Left lobe of liver (tissue), 1 donor: ENCODE results near the genes FSHB, ARL14EP and CSTF3.

GRCh38 chr11:27041163-27041922 is 728 bp downstream of the BBOX1 start:
- PRO-cap: no peak

- PRO-cap: no peak
Observed at GRCh38 chr11:27460159-27460954, 12.2 kb downstream of the LGR4 start.

GRCh38 chr11:27507229-27507629 is 660 bp upstream of the LIN7C start:
- PRO-cap: no peak

- PRO-cap: no peak
Observed at GRCh38 chr11:27687972-27688600, 12.2 kb downstream of the BDNF start.

DNA sequence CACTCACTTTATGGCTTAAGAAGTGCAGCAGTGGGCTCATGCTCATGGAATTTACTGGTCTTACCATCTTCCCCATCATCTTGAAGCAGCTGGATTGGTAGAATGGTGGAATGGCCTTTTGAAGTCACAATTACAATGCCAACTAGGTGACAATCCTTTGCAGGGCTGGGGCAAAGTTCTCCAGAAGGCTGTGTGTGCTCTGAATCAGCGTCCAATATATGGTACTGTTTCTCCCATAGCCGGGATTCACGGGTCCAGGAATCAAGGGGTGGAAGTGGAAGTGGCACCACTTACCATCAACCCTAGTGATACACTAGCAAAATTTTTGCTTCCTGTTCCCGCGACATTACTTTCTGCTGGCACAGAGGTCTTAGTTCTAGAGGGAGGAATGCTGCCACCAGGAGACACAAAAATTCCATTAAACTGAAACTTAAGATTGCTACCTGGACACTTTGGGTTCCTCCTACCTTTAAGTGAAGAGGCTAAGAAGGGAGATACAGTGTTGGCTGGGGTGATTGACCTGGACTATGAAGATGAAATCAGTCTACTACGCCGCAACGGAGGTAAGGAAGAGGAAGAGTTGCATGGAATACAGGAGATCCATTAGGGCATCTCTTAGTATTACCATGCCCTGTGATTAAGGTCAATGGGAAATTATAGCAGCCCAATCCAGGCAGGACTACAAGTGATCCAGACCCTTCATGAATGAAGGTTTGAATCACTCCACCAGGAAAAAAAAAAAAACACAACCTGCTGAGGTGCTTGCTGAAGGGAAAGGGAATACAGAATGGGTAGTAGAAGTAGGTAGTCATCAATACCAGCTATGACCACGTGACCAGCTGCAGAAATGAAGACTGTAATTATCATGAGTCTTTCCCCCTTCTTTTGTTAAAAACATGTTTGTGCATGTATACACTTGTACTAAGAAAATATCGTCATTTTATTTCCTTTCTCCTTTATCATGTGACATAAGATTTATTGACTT is 50.8 kb downstream of the METTL15 start:
- PRO-cap: no peak

DNA sequence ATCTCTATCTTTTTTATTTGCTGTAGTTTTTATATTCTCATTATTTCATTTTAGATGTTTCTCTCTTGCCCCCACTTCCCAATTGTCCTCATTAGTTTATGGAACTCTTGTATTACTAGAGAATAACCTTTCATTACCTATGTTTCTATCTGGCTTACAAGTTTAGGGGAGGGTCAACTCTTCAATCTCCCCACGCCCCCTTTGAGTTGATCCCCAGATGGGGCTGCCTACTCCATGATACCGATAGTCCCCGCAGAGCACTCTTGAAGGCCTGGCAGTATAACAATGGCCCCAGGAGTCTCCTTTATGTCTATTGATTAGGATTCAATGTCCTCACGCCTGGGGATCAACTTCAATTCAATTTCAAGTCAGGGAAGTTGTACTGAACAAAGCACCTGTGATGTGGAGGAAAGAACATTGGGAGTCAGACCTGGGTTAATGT is 520.2 kb downstream of the METTL15 start:
- PRO-cap: no peak

DNA sequence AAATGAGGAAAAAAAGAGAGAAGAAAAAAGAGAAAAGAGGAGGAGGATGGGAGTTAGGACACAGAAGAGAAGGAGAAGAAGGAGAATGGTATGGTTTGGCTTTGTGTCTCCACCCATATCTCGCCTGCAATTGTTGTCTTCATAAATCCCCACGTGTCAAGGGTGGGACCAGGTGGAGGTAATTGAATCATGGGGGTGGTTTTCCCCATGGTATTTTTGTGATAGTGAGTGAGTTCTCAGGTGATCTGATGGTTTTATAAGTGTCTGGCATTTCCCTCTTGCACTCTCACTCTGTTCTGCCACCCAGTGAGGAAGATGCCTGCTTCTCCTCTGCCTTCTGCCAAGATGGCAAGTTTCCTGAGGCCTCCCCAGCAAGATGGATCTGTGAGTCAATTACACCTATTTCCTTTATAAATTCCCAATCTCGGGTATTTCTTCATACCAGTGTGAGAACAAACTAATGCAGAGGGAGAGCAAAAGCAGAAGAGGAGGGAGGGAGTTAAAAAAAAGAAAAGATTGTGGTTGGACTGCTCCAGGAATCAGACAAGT is 856.9 kb downstream of the KCNA4 start:
- PRO-cap: no peak

- PRO-cap: no peak
Observed at GRCh38 chr11:30230683-30231211, at the start of gene FSHB. FSHB (plus strand) TSS chr11:30231014.

GRCh38 chr11:30322688-30323528 is at the start of gene ARL14EP:
ARL14EP (plus strand) TSS chr11:30323104.
- PRO-cap: bidirectional peak, plus-strand start at chr11:30323107, minus-strand start at chr11:30322973

DNA sequence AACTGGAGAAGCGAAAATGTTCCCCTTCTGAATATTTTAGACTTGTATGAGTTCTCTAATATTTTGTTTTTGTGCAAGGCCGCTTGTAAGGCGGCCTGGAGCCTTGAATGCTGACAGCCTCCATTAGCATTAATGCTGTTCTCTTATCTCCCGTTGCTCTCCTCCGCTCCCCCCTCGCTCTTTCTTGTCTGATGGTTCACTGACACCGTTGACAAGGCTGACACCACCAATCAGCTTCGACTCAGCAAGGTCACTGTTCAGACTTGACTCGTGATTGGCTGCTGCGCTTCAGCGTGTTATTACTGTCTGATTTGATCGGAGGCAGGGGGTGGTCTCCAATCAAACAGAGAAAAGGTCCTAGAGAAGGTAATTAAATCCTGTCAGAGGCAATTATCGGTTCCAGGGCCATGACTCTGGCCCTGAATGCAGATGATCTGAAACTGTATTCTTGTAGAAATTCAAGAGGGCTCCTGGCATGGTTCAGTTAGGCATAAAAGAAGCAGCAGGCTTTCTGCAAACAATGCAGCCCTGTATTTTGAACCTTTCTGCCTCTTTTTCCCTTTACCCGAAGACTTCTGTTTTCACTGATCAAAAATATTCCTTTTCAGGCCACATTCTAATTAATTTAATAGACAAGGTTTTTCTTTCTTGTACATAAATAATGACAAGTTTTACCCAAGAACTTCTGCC is 49.3 kb upstream of the MPPED2 start:
- PRO-cap: no peak

DNA sequence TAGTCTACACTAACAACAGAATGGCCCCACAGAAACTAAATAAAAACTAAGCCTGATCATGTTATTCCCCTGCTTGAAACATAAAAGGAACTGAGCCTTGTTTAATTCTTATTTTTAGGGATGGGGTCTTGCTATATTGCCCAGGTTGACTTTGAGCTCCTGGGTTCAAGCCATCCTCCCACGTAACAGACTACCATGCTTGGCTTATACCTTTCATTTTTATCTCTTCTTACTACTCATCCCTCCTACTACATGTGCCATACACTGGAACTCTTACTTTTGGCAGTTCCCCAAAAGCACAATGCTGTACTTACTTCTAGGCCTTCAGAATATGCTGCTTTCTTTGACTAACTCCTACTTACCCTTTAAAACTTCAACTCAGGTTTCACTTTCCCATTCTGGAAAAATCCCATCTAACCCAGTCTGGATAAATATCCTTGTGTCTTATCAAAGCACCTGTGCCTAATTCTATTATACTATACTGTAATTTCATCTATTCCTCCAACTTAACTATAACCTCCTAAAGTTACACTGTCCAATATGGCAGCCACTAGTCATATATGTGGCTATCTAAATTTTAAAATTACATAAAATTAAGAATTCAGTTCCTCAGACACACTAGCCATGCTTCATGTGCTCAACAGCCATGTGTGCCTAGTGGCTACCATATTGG is 62.9 kb downstream of the IMMP1L start:
- PRO-cap: no peak

- PRO-cap: no peak
Observed at GRCh38 chr11:31811567-31812218, 571 bp upstream of the PAX6 start.

- PRO-cap: no peak
Observed at GRCh38 chr11:32391980-32392643, 43.2 kb downstream of the WT1 start.

DNA sequence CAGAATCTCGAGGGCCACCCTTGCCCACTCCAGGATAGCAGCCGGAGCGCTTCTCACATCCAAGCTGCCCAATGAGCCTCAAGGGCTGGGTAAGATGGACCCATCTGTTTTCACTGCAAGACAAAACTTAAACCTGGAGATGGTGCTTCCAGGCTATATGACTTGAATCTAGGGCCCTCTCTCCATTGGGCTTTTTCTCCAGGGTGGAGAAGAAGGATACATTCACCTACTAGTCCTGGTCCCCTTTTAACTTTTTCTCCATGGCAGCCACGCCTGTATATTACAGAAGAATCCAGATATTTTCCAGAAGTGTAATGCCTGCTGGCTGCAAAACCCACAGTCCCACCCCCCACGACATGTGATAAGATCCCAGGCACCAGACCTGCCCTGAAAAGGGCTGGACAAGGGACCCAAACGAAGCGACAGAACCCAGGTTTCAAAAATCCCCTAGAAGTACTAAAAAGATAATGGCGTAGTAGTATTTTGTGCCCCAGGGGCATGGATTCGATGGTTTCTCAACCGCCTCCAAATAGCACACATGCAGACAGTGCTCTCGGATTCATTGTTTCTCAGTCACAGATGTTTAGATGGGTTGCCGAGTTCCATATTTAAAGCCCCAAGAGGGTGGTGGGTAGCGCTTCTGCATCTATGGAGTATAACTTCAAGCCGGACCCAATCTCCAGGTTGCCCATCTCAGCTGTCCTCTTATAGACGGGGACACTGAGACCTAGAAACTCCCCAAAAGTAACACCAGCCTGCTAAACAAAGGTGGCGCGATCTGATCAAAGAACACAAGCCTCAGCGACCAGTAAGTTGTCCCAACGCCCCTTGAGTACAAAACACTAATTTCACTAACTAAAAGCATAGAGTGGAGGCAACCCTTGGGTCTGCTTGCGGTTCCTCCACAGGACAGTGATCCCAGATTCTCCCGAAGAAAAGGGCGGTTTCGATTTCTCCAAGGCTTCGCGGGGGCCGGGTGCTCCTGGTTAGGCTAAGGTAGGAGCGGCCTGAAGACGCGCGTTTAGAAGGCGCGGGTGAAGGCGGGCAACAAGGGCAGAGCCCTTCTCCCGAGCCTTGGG is 2.6 kb downstream of the WT1 start:
- PRO-cap: unidirectional peak, plus-strand start at position 379 of the sequence

DNA sequence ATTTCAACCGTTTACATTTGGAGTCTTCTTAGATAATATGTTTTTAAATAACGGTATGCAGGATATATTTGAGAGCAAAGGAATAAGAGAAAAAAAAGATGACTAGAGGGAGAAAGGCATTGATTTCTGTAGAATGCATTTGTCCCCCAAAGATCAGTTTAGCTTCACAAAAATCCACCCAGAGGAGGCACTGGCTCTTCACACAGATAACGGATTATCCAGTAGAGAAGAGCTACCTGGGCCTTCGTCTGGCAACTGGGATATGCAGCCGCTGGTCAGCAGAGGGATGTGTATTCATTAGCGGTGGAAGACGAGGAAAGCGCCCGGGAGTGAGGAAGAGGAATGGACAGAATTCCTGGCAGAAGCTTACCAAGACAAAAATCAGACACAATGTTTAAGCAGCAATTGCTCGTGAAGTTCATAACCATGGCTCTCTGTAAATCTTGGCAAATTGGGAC is 5.6 kb upstream of the WT1 start:
- PRO-cap: no peak

DNA sequence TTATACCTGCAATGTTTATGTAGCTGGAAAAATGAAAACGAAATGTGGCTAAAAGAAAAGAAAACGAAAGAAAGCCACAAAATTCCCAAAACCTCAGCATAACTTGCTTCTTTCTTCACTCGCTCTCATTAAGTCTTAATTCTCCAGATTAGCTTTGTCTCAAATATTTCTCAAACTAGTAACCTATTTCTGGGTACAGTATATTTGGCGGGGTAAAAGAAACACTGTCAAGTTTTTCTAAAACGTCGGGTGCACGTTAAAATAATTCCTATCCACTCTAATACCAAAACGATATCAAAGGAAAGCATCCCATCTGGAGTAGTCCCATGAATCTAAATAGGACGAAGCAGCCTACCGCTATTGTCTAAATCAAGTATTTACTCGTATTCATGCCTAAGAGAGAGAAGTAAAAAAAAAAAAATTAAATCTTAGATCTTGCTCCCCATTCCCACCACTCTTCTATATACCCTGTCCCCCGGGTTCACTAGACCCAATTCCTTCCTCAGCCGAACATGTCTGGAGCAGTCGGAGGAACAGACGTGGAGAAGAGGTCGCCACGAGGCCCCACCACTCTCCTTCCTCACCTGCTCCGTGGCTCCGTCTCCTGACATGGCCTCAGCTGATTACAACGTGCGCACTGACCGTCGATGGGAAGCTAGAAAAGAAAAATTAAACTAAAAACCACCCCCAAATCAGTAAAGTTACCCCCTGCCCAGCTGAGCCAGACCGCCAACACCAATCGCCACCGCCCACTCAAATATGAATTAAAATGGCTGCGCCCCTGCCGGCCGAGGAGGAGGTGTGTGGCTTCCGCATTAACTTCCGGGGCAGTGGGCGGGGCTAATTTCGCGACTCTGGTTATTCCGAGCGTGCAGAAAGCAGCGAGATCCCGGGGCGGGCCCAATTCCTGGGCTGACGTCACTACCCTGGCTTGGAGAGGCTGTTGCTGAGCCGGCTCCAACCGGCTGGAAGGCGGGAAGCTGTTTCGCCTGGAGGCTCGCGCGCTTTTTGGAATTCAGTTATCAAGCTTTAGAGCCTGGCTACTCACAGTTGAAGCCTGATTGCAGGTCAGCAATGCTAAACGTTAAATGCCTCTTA is at the start of gene CSTF3:
TSS of gene CSTF3 (minus strand) at position 766 of the 1,098 bp plus-strand sequence.
- PRO-cap: bidirectional peak, plus-strand start at position 949 of the sequence, minus-strand start at position 755 of the sequence

DNA sequence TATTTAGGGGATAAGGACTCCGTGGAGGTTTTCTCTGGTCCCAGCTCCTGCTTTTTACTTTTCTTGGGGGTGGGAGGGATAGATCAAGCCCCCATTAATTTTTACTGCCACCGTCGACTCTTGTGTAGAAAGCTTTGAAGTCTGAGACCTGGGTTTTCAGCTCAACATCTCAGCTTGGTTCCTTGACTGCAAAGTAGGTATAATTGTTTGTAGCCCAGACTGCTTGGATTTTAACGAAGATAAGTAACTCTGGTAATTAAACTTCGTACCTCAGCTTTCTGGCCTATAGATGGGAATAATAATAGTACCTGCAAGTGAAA is 493 bp upstream of the CSTF3 start:
- PRO-cap: no peak

DNA sequence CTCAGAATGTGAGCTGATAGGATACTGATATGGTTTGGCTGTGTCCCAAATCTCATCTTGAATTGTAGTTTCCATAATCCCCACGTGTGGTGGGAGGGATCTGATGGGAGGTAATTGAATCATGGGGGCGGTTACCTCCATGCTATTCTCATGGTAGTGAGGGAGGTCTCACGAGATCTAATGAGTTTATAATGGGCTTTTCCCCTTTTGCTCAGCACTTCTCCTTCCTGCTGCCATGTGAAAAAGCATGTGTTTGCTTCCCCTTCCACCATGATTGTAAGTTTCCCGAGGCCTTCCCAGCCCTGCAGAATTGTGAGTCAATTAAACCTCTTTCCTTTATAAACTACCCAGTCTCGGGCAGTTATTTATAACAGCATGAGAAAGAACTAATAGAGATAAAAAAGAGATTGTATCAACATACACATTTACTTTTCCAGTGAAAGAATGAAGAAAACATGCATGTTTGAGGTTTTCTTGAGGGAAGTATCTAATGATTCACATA is 17.3 kb upstream of the CSTF3 start:
- PRO-cap: no peak

DNA sequence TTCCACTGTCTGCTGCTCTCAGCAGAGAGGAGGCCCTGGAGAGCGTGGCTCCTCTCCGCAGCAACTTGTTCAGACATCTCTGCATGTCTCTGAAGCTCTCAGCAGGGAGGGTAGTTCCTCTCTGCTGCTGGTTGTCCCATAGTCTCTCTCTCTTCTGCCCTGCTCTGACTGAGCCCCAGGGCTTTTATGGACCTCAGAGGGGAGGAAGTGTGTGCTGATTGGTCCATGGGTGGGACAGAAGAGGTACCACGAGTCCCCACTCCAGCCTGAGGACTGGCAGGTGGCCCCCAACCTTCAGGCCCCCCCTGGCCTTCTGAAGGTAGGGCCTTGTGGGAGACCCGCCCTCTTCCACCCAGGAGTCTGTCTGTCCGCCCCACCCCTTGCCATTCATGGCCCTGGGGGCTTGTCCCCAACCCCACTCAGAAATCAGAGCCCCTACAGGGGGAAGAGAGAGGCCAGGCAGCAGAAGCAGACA is 35.2 kb downstream of the C11orf91 start:
- PRO-cap: no peak

GRCh38 chr11:33691906-33692626 is 8.6 kb downstream of the C11orf91 start:
- PRO-cap: no peak